Diencephalon (tissue), 2 donors: ENCODE results near the genes GPX4, CBARP and CIRBP.

- RAMPAGE, long total RNA: no peak
Observed at GRCh38 chr19:1028063-1029034, 1.9 kb downstream of the CNN2 start.

- RAMPAGE, long total RNA: no peak
Observed at GRCh38 chr19:1071420-1071829, 4.5 kb downstream of the ARHGAP45 start.

DNA sequence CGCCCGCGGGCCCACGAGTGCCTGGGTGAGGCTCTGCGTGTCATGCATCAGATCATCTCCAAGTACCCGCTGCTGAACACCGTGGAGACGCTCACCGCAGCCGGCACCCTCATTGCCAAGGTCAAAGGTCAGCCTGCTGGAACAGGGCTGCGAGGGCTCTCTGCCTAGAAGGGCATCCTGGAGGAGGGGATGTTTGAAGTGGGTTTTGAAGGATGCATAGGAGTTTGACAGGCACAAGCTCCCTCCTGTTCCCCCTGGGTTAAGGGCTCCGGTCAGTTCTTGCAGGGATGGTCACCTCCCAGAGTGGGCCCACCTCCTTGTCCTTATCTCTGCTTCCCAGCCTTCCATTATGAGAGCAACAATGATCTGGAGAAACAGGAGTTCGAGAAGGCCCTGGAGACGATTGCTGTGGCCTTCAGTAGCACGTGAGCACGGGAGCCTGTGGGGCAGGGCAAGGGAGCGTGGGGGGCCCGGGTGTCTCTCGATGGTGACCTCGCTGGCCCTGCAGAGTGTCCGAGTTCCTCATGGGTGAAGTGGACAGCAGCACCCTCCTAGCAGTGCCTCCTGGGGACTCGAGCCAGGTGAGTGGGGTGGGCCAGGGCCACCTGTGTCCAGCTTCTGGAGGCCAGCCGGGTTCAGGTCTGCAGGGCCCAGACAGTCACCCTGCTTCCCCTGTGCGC lies 6.3 kb downstream of the ARHGAP45 start:
- RAMPAGE, long total RNA: no peak

DNA sequence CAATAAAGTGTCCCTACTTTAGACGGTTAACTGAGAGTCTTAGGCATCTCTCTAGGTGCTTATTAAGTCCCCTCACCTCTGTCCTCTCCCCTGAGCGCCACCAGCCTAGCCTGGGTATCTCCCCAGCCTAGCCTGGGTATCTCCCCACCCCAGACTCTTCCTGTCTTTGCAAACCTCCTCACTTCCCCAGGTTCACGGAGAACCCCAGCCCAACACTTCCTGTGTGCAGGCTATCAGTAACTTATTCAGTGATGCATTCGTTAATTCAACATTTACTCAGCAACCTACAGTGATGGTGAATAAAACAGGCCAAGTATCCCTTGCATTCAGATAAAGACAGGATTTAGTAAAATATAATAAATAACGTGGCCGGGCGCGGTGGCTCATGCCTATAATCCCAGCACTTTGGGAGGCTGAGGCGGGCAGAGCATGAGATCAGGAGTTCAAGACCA lies 678 bp upstream of the POLR2E start:
- RAMPAGE, long total RNA: no peak

DNA sequence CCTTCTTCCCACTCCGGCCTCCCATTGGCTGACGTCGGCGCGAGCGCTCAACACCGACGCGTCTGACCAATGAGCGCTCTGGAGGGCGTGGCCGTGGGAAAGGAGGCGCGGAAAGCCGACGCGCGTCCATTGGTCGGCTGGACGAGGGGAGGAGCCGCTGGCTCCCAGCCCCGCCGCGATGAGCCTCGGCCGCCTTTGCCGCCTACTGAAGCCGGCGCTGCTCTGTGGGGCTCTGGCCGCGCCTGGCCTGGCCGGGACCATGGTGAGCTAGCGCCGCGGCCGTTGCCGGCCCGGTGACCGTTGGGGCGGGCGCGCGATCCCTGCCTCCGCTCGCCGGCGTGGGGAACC lies at the start of gene GPX4:
TSS of gene GPX4 (plus strand) at position 129 of the 348 bp plus-strand sequence.
- RAMPAGE, long total RNA: start-site peak on the plus strand centred at position 192 of the sequence, 72 bp wide, 16,644 and 11,476 reads in 2 replicates

- RAMPAGE, long total RNA: no peak
Observed at GRCh38 chr19:1105313-1105529, 1.4 kb downstream of the GPX4 start.

DNA sequence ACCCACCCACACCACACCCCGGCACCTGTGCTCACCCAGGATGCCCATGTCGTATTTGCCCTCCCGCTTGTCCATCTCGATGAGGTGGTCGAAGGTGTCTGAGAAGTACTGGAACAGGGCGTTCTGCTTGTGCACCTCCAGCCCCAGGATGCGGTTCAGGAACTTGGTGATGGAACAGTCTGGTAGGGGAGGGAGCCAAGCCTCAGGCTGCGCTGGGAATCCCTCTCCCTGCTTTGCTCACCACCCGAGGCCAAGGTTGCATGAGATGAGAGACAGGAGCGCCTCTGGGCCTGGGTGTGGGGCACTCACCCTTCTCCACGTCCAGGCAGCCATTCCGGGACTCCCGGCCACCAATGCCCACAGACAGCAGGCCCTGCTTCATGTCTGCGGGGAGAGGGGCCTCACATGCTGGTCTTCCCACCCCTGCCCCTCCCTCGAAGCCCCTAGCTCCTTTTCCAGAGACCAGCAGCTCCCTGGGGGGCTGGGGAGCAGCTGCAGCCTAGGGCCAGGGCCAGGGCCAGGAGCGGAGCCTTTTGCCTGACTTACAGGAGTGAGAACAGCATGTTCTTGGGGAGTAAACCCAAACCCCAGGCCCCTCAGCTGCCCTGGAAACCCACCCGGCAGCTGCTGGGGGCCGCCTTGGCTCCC lies 7.0 kb downstream of the GPX4 start:
- RAMPAGE, long total RNA: no peak

DNA sequence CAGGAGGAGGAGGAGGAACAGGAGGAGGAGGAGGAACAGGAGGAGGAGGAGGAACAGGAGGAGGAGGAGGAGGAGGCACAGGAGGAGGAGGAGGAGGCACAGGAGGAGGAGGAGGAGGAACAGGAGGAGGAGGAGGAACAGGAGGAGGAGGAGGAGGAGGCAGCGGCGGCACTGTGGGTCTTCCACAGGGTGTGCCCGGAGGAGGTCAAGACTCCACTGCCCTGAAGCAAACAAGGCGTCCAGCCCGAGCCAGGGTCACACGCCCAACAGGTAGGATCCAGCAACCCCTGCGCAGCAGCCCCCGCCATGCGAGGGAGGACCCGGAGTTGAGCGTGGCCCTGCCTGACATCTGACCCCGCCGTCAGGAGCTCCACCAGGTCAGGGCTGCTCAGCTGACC lies 9.2 kb downstream of the SBNO2 start:
- RAMPAGE, long total RNA: no peak

DNA sequence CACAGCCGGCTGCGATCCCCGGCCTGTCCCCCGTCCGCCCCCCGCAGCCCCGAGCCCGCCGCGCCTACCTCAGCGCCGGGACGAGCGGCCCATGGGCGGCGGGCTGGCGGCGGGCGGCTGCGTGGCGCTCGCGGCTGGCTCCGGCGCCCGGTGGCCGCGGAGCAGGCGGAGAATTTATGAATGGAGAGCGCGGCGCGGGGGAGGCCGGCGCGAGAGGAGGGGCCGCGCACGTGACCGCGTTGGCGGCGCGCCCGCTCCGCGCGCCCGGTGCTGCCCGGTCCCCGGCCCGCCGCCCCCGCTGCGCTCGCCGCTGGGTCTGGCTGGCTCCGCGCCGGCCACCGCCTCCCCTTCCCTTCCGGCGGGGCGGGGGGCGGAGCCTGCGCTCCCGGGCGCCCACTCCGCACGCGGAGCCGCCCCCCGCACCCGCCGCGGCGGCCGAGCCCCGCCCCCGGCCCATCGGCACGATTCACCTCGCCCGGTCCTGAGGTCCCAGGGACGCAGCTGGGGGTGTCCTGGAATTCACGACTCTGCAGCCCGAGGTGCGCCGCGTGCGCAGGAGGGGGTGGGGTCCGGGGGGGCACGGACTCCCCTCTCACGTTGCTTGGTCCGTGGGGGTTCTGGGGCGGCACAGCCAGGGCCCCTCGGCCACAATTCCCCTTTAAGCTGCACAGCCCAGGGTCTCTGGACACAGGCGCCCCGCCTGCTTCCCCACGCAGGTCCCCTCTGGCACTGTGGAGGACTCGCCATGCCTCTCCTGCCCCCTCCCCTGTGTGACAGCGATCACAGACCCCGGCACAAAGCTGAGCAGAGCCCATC lies at the start of gene CBARP:
TSS of gene CBARP (minus strand) at position 318 of the 816 bp plus-strand sequence.
- RAMPAGE, long total RNA: start-site peak on the plus strand centred at position 455 of the sequence, 59 bp wide, 31 and 9 reads in 2 replicates

DNA sequence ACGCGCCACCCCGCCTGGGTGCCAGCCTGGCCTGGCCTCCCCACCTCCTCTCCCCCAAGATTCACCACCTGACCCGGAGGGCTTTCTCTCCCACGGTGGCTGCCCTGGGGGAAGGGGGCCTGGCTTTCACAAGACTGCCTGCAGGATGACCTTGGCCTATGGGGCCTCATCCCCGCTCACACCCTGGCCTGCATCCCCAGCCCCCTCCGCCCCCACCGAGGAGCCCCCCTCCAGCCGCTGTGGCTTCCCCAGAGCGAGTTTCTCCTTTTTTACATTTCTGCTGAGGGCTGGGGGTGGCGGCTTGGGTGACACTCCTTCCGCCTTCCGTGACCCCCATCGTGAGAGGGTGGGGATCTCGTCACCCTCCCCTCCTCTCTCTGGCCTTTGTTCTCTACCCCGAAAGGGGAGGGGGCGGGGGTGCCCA lies 3.6 kb downstream of the MIDN start:
- RAMPAGE, long total RNA: no peak

- RAMPAGE, long total RNA: no peak
Observed at GRCh38 chr19:1254048-1254484, 5.7 kb downstream of the MIDN start.

GRCh38 chr19:1263170-1263608 lies 5.9 kb upstream of the CIRBP start:
- RAMPAGE, long total RNA: no peak

GRCh38 chr19:1269284-1269474 lies at the start of gene CIRBP:
CIRBP (plus strand) TSS chr19:1269332.
- RAMPAGE, long total RNA: start-site peak on the plus strand at chr19:1269328-1269336, 1,832 and 1,804 reads in 2 replicates

DNA sequence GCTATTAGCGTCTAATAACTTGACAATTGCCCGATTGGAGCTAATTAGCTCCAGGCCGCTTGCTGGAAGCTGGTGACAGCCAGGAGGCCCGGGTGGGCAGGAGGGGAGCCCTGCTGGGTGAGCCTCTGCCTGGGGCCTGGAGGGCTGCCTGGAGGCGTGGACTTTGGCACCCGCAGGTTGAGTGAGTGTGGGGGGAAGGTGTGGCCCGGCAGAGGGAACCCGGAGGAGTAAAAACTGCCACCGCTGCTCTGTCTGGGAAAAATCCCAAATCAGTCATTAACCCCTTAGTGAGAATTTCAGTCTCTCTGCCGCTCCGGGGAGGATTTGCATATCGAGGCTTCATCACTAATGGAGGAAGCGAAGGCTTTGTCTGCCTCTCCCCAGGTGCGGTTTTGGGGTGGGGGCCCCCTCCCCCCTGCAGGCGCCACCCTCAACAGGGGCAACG lies 6.1 kb downstream of the EFNA2 start:
- RAMPAGE, long total RNA: no peak

DNA sequence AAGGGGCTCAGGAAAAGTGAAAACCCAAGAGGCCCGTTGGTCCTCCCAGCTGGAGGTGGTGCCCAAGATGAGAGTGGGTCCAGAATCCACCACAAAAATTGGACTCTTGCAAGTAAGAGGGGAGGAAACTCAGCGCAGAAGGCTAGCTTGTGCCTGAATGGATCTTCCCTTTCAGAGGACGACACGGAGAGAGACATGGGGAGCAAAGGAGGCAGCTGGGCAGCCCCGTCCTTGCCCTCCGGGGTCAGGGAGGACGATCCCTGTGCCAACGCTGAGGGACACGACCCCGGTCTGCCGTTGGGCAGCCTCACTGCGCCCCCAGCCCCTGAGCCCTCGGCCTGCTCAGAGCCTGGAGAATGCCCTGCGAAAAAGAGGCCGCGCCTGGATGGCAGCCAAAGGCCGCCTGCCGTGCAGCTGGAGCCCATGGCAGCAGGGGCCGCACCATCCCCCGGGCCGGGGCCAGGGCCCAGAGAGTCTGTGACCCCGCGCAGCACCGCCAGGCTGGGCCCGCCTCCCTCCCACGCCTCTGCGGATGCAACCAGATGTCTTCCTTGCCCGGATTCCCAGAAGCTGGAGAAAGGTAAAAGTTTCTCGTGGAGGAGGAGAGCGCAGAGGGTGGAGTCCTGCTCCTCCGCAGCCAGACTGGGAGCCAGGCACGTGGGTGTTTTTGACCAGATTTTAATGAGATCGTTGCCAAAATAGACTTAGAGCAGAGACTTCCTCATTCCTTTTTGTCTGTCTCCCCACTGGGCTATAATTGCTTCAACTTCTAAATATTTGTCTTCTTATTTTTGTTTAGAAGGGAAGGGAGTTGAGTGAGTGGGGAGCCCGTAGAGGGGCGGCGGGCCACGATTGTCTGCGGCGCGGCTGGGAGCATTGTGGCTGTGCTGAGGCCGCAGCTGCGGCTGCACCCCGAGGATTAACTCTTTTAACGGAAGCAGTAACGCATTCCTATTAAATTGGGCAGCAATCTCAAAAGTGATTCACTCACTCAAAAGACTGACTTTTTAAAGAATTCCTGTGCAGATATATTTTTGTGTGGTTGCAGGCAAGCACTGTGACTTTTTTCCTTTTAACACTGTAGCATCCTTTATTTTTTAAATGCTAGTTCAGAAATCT lies 6.1 kb downstream of the PWWP3A start:
- RAMPAGE, long total RNA: no peak

DNA sequence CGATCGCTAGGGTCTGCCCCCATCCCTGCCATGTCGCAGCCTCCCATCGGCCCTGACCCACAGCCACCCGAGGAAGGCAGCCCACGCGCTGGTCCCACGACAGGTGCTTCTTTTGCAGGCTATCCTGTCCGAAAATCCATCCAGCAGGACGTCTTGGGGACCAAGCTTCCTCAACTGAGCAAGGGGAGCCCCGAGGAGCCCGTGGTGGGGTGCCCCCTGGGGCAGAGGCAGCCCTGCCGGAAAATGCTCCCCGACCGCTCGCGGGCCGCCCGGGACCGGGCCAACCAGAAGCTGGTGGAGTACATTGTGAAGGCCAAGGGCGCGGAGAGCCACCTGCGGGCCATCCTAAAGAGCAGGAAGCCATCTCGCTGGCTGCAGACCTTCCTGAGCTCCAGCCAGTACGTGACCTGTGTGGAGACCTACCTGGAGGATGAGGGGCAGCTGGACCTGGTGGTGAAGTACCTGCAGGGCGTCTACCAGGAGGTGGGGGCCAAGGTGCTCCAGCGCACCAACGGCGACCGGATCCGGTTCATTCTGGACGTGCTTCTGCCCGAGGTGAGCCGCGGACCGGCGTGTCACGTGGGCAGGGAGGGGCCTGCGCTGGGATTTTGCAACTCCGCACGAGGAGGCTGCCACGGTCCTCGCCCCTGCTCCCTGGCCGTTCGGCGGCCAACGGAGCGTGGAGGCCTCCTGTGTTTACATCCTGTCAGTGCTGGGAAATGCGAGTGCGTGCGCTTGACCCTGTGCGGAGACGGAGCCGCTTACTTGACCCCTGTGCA lies 13.0 kb upstream of the NDUFS7 start:
- RAMPAGE, long total RNA: no peak

GRCh38 chr19:1376444-1377404 lies 7.0 kb upstream of the NDUFS7 start:
- RAMPAGE, long total RNA: no peak

DNA sequence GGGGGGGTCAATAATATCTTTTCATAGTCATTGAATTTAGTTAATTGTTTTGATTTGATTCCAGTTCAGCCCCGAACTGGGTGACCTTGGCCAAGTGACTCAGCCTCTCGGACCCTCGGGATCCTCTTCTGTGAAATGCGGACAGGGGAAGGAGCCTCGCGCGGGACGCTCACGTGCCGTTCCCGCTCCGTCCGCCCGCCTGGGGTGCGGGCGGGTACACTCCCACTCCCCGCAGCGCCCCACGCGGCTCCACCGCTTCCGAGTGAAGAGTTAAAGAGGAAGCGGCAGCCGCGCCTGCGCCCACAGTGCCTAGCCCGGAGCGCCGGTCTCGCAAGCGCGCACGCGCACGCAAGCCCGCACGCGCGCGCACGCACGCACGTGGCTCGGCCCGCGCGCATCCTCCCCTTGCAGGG lies 426 bp upstream of the DAZAP1 start:
- RAMPAGE, long total RNA: no peak

DNA sequence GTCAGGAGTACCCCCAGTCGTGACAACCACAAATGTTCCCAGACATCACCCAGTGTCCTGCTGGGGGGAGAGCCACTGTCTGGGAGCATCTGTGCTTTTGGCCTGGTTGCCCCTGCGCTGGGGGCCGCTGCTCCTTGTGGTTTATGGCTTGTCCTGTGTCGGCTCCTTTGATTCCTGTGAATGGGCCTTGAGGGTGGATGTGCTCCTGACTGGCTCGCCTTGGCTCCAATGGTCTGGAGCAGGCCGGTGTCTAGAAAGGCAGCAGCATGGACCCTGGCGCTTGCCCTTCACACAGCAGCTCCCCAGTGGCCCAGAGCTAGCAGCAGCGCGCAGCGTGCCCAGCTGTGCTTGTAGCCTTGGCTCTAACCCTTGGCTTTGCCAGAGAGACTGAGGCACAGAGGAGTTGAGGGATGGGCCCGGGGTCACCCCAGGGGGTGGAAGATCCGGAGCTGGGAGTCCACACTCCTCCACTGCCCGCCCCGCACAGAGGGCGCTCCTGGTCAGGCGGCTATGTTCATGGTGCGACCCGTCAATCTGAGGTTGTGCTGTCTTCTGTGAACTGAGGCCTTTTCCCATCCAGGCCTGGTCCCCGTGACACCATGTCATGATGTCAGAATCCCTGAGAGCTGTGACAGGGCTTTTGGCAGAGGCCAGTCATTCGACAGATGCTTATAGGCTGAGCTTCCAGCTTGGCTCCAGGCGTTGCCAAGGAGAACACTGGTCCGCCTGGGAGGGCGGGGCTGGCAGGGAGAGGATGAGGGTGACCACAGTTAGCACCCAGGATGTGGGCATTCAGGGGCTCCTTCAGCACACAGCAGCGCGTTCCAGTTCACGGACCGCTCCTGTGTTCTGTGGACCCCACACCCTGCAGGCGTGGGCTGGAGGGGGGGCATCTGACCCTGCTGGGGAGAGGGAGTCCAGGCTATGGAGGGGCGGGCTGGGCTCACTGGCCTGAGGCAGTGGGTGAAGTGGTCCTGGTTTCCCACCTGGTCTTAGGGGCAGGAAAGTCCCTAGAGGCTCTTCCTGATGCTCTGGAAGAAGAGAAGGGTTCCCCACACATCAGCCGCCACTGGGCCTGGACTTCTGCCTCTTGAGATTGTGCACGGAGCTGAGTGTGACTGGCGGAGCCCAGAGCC lies 4.3 kb downstream of the DAZAP1 start:
- RAMPAGE, long total RNA: no peak

DNA sequence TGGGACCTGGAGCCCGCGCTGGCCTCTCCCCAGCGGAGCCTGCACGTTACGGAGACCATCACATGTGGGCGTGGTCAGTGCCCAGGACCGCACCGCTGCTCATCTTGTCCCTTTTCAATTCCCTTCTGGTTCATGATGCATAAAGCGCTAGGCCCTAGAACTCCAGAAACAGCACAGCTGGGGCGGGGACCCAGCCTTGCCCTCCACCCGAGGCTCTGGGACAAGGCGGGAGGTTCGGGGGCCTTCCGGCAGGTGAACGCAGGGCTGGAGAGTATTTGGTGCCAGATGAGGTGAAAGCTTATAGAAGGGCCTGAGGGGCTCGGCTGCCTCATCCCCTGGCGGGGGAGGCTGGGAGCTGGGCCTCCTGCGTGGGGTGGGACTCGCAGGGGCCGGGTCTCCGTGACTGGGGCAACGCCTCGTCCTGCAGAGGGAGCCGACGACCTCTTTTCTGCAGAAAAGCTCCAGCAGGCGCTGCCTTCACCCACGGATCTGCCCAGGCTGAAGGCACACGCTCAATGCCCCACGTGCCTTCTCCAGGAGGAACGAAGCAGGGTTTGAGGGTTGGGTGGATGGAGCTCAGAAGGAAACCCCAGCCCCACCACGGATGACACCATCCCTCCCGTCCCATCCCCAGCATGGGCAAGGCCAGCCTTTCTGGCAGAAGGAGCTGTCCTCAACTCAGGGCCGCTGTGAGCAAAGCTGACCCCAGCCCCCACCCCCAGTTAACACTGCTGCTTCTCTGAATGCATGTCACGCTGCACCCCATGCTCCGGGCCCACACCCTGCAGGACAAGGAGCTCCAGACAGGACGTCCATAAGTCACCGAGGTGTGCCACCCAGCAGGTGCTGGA lies 7.6 kb downstream of the C19orf25 start:
- RAMPAGE, long total RNA: no peak